Mesothelial cell of epicardium (in vitro differentiated cells): ENCODE results near the genes FAH, CTXND1 and GOLGA6L10.

GRCh38 chr15:79004294-79004860 is 59.5 kb upstream of the CTSH start:
- PRO-cap, result no peak

DNA sequence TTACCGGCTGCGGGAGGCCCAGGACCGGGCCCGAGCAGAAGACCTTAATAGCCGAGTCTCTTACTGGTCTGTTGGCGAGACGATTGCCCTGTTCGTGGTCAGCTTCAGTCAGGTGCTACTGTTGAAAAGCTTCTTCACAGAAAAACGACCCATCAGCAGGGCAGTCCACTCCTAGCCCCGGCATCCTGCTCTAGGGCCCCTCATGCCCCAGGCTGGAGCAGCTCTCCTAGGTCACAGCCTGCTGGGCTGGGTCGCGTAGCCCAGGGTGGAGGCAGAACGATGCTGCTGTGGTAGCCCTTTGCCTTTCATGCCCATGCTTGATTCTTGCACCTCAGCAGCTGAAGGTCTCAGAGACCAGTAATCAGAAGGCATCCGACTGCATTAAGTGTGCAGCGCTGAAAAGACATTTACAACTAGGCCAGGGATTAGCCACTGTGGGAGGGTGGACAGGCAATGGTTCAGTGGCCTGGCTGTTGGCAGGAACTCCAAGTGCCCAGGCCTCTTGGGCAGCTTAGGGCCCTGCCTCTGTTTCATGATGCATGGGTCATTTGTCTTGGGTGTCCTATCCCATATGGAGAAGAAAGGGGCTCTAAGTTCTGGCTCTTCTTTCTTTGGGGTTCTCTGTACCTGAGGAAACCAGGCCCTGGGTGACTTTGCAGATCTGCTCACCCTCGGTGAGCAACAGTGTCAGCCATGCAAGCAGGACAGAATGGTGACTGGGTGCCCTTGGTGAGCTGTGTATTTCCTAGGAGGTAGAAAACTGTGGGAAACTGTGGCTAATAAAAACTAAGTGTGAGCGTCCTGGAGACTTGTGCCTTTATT is 11.3 kb downstream of the TMED3 start:
- PRO-cap, result no peak

DNA sequence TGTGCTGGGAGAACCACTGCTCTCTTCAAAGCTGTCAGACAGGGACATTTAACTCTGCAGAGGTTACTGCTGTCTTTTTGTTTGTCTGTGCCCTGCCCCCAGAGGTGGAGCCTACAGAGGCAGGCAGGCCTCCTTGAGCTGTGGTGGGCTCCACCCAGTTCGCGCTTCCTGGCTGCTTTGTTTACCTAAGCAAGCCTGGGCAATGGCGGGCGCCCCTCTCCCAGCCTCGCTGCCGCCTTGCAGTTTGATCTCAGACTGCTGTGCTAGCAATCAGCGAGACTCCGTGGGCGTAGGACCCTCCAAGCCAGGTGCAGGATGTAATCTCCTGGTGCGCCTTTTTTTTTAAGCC is 59.0 kb downstream of the MINAR1 start:
- PRO-cap, result no peak

DNA sequence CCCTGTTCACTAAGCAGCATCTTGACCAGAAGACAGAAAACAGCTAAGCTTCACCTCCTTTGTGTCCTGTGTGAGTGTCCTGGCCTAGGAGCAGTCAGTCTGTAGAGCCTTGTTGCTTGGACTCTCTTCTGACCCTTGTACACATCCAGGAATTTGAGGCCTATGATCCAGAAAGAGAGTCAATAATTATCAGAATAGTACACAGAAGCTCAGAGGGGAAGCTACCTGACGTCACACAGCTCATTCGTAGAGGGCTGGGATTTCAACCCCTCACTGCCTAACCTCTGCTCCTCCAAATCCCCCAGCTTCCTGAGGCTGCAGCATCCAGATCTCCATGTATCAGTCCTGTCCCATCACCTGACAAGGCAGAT is 203.0 kb downstream of the MINAR1 start:
- PRO-cap, result no peak

GRCh38 chr15:79853527-79853822 is 43.3 kb downstream of the MTHFS start:
- PRO-cap, result no peak

- PRO-cap, result no peak
Measured at GRCh38 chr15:80060410-80061404, 1.2 kb downstream of the ZFAND6 start.

GRCh38 chr15:80152160-80153311 is at the start of gene FAH:
Gene FAH, plus strand, starts transcription at chr15:80152999.
- PRO-cap, result no peak

GRCh38 chr15:80163044-80163843 is 10.4 kb downstream of the FAH start:
- PRO-cap, result no peak

GRCh38 chr15:80252061-80252386 is at the start of gene CTXND1:
Gene CTXND1, minus strand, starts transcription at chr15:80252213.
- PRO-cap, result no peak

- PRO-cap, result no peak
Measured at GRCh38 chr15:80502833-80503777, 98.9 kb downstream of the ARNT2 start.

GRCh38 chr15:80679790-80680404 is 15.2 kb upstream of the ABHD17C start:
- PRO-cap, result no peak

DNA sequence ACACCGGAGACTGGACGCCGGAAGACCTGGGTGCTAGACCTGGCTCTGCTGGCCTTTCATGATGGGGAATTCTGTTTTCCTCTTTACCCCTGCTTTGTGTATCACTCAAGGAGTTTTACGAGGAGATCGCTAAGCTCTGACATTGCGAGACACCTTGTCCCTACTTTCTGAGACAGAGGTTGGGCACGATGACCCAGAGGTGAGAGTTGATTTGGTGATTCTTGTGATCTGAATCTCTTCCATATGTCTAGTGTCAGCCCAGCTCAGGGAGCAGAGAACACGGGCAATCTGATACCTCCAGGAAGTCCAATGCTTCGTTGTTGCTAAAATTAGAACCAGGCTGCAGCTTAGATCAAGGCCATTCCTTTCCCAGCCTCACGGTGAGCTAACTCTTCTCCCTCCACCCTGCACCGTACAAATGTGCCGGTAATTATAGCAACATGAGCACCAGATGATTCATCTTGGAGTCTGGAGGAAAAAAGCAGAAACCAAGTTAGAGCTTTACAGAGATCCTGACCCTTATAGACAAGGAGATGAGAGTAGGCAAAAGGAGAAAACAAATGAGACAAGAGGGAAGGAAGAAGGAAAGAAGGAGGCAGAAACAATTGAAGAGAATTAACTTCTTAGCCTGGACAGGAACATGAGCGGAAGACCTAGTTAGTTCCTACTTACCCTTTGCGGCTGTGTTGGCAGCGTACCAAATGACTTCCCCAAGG is 41.9 kb upstream of the CFAP161 start:
- PRO-cap, result no peak

- PRO-cap, result no peak
Measured at GRCh38 chr15:81098683-81099912, 35.0 kb upstream of the CFAP161 start.

DNA sequence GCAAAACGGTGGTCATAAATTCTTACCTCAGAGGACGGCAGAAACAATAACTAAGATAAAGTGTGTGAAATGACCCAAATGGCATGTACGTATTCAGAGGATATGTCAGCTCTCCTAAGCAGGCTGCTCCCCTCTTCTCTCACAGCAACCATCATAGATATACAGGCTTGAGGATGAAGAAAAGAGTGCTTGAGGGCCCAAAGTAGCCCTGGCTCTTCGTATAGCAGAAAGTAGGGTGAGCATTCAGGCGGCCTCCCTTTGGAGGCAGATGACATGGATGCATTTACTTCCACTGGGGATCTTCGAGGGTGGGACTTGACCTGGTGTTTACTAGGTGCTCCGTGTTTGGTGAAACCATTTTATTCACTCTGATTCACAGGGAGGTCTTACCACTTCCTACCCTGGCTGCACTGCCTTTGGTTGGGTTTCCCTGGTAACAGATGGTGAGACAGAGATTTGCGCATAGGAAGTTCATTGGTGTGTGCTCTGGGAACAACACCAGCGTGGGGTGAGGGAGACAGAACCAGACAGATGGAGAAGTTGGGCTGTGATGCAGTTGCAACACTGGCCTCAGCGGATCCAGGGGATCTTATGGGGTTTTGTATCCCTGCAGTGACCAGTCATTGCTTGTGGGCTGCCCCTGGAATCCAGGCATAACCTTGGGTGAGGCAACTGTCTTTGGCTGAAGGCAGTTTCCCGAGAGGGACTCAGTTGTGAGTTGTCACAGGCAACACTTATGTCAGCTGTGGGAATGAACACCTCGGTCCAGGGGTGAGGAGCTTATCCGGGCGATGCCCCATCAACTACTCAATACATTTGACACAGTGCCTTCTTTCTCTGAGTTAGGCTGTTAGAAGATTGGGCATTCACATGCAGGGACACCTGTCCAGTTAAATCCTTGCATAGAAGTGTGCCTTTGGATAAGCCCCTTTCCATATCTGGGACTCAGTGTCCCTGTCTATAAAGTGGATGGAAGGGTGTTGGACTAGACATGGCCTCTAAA is 12.5 kb upstream of the IL16 start:
- PRO-cap, result no peak

DNA sequence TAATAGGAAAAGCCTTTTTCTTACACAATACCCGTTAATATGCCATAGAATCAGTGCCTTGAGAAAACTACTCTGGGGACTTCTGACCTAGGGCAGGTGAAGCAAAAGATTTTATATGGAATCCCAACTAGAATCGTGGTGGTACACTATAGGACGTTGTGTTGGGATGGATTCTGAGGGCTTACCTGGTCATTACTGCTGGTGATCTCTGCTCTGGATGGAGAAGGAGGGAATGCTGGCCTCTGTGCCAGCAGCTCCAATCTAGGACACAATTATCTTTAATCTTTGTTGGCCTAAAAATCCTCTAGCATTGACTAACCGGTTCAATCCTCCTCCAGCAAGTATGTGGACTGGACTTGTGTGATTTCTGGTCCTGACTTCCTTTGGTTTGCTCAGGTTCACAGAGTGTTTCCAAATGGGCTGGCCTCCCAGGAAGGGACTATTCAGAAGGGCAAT is 18.4 kb downstream of the STARD5 start:
- PRO-cap, result no peak

GRCh38 chr15:81914750-81915614 is 130.8 kb downstream of the MEX3B start:
- PRO-cap, result no peak

- PRO-cap, result no peak
Measured at GRCh38 chr15:82088837-82089103, 43.0 kb upstream of the MEX3B start.

GRCh38 chr15:82093597-82094137 is 47.8 kb upstream of the MEX3B start:
- PRO-cap, result no peak

DNA sequence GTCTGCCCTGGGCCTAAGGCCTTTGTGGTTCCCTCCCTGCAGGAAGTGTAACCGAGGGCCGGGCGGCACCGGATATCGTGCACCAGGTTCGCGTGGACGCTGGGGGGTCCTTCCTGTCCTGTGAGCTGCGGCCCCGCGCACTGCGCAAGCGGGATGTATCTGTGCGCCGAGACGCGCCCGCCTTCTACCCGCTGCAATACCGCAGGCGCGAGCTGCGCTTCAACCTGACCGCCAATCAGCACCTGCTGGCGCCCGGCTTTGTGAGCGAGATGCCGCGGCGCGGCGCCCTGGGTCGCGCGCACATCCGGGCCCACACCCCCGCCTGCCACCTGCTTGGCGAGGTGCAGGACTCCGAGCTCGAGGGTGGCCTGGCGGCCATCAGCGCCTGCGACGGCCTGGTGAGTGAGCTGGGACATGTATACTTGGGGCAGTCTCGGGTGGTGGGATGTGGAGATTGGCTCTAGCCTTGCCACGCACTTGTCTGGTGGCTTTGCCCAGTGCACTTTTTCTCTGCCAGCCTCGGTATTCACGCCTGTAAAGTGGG is 36.0 kb downstream of the SAXO2 start:
- PRO-cap, result no peak

GRCh38 chr15:82349361-82349816 is at the start of gene GOLGA6L10:
Gene GOLGA6L10, minus strand, starts transcription at chr15:82349475.
- PRO-cap, result no peak